Skeletal muscle satellite cell (primary cell): ENCODE measurements around a stretch of chr4.

- CAGE, long polyA plus RNA: no peak
Measured at GRCh38 chr4:10022362-10022744, 1.1 kb upstream of the SLC2A9 start.

DNA sequence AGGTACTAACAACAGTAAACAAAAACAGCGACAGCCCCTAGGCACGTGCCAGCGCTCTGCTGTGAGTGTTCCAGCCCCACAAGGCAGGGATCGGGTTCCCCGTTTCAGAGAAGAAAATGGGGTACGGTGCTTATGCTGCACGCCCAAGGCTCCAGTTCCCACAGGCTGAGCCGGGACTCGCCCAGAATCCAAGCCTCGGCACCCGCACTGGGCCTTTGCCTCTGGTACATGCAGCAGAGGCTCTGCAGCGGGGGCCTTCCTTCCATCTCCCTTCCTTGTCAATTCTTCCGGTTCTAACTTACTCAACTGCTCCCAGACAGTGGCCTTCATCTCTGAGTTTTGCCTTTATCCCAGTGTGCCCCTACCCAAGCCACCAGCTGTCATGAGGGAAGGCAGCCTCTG, 37.3 kb downstream of the WDR1 start:
- CAGE, long polyA plus RNA: no peak

DNA sequence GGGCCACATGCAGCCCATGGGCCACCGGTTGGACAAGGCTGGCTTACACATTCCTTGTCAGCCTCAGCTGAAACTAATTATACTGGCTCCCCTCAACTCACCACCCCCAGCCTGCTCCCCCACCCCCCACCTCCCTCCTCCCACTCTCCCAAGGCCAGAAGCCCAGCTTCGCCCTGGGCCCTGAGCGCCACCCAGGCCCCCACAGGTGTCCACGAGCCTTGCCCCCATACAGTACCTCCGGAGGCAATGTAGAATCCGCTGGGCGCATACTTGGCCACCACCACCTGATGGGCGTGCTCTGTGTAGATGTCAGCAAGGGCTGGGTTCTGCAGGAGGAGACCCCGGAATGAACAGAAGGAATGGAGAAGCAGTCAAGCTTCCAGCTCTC, 12.9 kb downstream of the WDR1 start:
- CAGE, long polyA plus RNA: no peak

- CAGE, long polyA plus RNA: no peak
Measured at GRCh38 chr4:10162270-10162769, 45.7 kb upstream of the WDR1 start.

DNA sequence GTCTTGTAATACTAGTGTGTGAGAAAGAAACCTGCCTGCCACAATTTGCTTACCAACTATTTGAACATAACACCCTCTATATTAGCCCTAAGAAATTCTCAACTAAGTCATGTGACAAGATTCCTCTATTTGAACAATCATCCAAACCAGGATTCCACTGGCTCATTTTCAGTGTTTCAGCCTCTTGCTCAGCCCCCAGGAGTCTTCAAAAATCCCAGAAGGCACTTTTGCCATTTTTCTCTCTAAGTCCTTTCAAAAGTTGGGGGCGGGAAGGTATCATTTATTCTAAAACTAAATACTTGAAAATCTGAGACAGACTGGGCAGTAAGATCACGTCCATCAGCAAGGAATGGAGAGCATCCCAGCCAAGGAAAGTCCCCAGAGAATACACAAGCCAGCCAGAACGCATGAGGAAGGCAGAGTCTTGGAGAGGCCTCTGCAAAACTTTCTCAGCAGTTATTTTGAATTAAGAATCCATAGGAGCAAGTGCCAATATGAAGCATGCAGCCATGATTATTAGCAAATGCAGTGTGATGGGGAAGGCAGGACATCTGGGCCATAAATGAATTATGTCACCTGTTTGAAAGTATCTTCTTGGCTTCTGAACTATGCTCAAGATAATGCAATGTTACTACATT, 7.4 kb downstream of the ZNF518B start:
- CAGE, long polyA plus RNA: no peak

GRCh38 chr4:10734716-10735122, 50.2 kb upstream of the CLNK start:
- CAGE, long polyA plus RNA: no peak

GRCh38 chr4:12116171-12116476, 687.4 kb upstream of the HS3ST1 start:
- CAGE, long polyA plus RNA: no peak

- CAGE, long polyA plus RNA: no peak
Measured at GRCh38 chr4:13368231-13368761, 115.8 kb downstream of the RAB28 start.

GRCh38 chr4:13595705-13595997, 31.9 kb downstream of the BOD1L1 start:
- CAGE, long polyA plus RNA: no peak

DNA sequence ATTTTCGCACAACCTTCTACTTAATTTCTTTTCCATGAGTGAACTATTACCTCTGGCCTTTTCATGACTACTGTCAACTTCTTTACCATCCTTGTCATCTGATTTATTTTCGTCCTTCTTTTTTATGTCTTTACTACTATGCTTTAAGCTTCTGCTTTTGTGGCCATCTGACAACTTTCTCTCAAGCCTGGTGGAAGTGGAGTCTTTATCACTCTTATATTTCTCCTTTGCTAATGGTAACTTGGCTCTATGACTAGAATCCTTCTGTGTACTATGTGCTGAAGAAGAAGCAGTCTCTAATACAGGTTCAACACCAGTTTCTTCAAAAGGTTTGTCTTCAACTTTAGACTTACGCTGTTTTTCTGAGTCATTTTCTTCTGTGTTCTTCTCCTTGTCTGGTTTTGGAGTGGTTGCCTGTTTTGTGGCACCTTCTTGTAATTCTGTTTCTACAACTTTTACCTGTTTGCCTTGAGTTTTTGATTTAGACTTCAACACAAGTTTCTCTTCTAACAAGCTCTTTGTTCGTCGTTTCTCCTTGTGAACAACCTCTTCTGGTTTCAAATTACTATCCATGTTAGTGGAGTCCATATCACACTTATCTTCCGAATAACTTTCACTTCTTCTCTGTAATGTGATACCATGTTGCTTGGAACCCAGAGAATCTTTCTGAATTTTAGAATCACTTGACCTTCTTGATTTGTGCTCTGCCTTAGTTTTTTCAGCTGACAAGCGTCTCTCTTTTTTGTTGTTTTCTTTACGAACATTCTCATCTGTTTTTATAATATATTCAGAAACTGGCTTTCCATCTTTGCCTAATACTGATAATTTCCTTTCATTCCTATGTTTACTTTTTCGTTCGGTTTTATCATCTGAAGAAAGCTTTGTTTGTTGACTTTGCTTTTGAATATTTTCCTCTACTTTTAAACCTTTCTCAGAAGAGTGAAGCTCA, 23.6 kb downstream of the BOD1L1 start:
- CAGE, long polyA plus RNA: no peak

DNA sequence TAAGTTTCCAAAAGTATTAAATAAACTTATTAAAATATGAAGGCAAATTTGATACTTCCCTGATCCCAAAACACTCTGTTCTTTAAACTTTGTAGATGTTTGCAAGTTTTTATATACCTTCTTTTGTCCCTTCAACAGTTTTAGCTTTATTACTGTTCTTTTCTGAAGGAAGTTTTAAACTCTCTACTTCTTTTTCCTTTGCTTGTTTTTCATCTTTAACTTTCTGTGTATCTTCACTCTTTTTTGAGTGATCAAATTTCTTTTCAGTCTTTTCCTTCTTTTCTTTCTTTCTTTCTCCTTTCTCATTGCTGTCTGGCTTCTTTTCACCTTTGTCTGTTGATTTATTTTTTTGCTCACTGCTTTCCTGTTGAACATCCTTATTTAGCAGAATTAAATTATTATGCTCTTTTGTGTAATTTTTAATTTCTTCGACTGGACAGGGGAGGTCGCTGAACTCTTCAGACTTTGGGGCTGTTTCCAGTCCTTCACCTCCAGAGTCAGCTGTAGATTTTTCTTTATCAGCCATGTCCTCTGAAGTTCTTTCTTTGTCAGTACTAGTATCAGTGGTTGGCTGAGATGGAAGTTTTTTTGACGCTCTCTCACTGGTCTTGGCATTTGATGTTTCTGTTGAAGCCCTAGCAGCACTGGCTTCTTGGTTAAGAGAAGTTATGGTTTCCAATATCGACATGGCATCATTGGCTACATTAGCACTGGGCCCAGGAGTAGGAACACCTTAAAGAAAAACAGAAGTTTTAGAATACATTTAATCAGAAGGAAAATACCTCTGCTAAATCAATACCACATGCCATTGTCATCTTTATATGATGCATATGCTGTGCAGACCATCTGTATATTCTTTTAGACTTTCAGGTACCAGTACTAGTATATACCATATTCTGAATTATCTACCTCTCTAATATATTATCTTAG, 13.2 kb downstream of the BOD1L1 start:
- CAGE, long polyA plus RNA: no peak

- CAGE, long polyA plus RNA: no peak
Measured at GRCh38 chr4:13703953-13704335, 76.4 kb upstream of the BOD1L1 start.

- CAGE, long polyA plus RNA: no peak
Measured at GRCh38 chr4:14165532-14166127, 538.1 kb upstream of the BOD1L1 start.

DNA sequence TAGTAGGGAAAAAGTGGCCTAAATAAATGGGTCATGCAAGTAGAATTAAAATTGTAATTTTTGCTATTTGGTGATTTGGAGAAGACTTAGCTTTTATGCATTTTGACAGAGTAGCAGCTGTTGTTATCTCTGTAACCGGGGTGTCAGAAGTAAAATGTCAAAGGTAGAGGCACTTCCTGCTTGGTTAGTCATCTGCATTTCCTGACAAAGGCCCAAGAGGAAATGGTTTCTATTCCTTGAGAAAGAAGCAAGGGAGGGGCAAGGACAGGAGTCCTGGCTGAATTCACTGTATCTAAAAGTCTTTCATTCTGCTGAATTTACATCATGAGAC, 550.8 kb upstream of the BOD1L1 start:
- CAGE, long polyA plus RNA: no peak

DNA sequence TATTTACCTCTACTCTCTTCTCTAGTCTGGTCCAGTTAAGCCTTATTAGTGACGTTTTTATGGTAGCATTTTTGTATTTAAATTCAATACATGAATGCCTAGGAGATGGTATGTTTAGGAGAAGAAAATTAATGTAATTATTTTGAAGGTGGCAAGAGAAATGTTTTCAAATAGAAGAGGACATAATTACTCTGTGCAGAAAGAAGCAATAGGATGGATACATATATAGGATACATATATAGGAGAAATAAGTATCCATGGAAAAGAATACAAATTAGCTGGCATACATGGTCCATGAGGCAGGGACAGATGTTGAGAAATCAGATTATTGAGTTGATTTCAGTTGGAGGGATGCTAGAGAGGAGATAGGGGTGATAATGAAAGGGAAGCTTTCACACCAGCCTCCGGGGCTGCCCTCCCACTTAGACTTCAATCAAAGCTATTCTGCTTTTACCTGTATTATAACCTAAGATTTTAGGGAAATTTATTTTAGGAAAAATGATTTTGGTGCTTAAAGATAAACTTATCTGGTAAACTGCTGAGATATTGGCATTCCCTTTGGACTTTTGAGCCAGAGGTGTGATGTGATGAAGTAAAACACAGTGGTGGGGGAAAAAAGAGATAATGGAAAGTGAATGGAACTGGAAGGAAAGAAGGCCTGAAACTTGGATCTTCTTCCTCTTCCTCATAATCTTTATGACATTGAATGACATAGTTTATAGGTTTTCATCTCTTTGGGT, 7.4 kb downstream of the CPEB2 start:
- CAGE, long polyA plus RNA: no peak

DNA sequence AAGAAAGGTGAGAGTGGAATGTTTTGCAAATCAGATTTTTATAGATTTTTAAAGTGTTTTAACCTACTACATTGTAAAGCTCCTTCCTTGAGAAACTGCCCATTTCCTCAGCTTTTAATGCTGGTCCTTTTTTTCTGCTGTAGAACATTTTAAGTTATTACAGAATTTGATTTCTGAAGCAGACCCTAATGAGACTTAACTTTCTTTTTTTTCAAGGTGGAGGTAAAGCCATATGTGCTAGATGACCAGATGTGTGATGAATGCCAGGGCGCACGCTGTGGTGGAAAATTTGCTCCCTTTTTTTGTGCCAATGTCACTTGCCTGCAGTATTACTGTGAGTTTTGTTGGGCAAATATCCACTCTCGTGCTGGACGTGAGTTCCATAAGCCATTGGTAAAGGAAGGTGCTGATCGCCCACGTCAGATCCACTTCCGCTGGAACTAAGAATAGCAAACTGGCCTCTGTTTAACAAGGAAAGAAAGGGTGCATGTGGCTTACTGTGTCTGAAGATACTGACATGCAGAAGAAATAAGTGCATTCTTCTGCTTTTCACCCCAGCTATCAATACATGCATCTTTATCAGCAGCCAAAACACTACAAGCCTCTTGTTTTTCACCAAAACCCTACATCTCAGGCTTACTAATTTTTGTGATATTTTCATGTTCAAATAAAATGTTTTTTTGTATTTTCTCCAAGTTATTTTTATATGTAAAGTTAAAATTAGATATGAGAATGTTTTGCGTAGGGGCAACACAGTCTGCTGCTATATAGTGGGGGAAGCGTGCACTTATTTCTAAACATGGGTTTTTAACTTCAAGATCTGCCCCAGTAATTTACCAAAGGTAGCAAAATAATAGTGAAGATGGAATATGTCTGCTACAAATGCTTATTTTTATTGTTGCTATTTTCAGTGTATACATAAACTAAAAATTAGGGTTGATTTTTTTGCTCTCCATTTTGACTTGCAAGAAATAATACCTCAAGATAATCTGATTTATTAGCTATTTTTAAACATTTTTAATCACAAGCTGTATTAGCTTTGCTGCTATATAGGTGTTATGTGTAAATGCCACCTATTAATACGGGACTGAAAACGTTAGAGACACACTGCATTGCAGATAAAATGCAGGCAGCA, 64.0 kb downstream of the CPEB2 start:
- CAGE, long polyA plus RNA: no peak

DNA sequence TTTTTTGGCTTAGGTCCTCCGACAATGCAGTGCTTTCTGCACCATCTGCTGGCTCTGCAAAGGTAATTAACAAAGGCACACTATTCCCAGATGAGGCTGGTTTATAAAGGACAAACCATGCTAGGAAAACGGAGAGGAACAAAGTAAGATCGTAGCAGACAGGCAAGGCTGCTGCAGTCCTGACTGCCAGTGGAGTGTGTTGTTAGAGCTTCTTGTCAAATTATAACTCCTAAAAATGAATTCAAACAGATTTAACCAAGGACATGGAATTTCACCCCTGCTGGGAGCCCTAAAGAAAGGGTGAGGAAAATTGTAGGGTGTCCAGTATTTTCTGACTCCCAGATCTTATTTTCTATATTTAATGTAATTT, 142.1 kb downstream of the CPEB2 start:
- CAGE, long polyA plus RNA: no peak

- CAGE, long polyA plus RNA: no peak
Measured at GRCh38 chr4:15167724-15168187, 165.5 kb downstream of the CPEB2 start.

DNA sequence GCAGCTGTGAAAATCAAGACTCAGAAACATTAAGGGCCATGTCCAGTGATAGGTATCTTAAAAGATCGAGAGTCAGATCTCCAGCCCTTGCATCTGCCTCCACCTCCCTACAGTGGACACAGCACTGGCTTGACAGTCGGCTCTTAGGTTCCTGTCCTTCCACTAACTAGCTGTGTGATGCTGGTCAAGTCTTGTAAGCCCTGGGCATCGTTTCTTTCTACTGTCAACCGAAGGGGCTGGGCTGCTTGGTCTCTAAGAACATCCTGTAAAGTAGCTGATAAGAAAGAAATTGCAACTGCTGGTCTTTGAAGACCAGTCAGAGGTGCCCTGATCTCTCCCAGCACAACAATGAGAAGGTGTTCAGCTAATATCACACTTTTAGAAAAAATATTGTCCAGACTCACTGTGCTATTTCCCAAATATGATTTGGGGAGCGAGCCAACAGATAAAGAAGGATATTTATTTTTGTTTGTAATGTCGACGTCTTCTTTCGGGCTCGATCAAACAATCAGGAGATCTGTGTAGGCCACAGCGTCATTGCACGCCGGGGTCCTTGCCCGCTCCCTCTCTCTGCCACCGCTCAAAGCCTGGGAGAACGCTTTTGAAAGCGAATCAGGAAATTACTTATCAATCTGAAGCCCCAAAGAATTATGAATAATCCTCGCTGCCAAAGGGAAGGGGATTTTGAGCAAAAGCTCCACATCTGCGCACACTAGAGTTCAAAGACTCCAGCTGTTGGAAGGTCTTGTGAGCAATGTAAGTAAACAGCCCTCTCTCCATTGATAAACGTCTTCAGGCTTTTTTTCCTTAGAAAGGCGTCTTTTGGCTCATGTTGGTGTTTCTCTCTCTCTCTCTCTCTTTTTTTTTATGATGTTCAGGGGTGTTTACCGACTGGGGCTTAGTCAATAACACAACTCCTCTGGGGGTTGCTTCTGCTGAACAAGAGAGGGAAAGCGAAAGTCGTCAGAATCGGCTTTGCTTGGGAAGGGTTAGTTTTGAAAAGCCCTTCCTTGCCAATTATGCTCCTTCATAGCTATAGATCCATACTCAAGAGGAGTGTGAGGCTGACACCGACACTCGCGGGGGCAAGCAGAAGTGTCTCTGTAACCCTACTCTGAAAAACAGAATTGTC, 53.5 kb upstream of the C1QTNF7 start:
- CAGE, long polyA plus RNA: no peak

GRCh38 chr4:15385977-15386455, 41.8 kb upstream of the C1QTNF7 start:
- CAGE, long polyA plus RNA: no peak